ENCODE data around the genes SP9 and CHN1.

DNA sequence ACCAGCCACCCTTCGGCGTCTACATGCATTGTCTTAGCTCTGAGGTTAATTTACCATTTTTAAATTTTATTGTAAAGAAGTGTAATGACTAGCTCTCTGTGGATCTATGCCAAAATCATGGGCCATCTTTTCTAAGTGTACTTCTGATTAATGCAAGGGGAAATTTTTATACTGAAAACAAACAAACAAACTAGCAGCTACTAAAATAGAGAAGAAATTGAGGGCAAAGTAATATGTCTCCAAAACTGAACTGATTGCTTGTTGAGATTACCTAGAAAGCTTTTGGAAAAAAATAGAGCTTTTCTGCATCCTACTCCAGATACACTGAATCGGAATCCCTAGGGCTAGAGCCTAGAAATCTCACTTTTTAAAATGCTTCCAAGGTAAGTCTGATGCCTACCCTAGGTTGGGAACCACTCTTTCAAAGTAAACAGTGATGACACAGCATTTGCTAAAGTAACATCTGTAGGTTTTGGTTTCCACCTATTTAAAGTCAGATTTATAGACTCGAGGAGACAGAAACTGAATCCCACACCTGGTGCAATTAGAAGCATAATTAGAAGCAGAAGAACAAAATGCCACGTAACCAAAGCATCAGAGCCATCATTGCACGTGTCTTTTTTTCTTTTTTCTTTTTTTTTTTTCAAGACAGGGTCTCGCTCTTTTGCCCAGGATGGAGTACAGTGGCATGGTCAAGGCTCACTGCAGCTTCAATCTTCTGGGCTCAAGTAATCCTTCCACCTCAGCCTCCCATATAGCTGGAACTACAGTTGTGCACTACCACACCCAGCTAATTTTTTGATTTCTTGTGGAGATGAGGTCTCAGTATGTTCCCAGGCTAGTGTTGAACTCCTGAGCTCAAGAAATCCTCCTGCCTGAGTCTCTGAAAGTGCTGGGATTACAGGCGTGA, 40.8 kb downstream of the PDK1 start:
- RRBS: no CpG with 5 or more reads among the region's 8 CpGs

- RRBS: no CpG with 5 or more reads among the region's 6 CpGs
Measured at GRCh38 chr2:172783052-172783503, 47.4 kb downstream of the RAPGEF4 start.

DNA sequence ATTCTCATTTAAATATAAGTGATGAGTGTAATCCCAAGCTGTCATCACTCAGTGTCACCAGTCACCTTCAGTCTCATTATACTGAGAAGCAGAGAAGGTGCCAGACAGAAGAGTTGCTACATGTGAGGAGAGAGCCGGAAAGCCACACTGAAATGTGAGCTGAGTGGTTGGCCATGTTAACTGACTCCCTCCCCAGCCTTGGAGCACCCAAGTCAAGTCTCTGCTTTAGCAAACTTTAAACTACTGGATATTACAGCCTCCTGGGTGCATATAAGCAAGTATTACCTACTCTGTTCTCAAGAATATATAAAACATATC, 75.9 kb upstream of the MAP3K20 start:
- RRBS: no CpG with 5 or more reads among the region's 1 CpG

DNA sequence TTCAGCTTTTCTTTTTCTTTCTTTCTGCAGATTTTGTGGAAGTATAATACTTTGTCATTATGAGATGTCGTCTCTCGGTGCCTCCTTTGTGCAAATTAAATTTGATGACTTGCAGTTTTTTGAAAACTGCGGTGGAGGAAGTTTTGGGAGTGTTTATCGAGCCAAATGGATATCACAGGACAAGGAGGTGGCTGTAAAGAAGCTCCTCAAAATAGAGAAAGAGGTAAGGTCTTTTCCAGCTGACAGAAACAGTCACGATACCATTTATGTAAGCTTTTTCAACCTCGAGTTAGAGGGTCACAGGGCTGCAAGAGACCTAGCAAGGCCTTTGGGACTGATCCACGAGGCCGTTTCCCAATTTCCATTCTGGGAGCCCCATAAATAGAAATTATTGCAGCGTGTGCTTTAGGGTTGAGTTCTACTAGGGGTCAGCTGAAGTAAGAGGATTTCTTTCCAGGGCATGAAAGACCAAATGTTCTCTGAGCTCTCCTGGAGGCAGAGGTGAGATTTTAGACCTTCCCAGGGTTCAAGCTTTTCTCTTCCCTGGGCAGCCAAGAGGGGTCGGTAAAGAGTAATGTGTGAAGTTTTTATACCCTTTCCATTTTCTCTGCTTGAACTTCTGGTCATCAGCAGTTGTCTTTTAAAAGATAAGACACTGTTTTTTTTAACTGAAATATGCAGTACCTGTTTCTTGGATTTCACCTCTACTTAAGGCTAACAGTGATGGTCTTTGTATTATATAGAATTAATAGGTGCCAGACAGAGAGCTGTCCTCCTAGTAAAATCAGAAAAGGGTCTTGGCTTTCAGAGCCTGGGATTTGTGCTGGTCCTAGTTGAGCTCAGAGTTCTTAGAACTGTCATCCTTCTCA, 15.6 kb downstream of the MAP3K20 start:
- RRBS: no CpG with 5 or more reads among the region's 10 CpGs

- RRBS: no CpG with 5 or more reads among the region's 5 CpGs
Measured at GRCh38 chr2:173191575-173192063, 116.0 kb downstream of the MAP3K20 start.

DNA sequence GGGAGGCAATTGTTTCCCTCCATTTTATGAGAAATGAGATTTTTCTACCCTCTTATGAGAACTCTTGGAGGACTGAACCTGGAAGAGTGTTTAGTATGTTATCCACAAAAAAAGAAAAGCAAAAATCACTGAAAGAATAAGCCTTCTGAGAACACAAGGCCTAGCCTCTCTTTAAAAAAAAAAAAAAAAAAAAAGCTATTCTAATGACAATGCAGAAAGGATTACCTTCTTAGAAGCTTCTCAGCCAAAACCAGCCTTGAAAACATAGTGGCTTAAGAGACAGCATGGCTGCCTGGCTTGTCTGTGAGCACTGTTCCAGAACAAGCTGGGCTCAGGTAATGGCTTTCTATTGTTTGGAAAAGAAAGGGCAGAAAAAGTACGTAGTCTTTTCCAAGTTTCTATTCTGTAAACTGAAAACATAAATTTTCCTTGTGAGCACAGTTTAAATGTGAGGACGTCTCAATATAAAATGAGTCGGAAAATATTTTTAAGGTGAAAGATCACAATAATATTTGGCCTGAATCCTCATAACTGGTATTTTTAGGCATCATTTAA, 119.4 kb downstream of the MAP3K20 start:
- RRBS: no CpG with 5 or more reads among the region's 3 CpGs

GRCh38 chr2:173210502-173210854, 134.8 kb downstream of the MAP3K20 start:
- RRBS: no CpG with 5 or more reads among the region's 6 CpGs

DNA sequence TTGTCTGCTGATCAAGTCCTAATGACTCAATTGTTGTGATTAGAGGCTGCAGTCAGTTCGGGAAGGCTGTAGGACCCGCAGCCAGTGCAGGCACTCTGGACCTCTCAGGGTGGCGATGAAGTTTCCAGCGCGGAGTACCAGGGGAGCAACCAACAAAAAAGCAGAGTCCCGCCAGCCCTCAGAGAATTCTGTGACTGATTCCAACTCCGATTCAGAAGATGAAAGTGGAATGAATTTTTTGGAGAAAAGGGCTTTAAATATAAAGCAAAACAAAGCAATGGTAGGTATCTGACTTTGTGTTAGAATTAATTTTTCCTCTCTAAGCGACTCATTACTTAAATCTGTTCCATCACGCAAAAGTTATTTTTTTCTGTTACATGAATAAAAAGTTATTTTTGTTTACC, 8.5 kb downstream of the CDCA7 start:
- RRBS: no CpG with 5 or more reads among the region's 9 CpGs

- RRBS: under 1% methylated on average over 19 of the region's 112 CpGs
Measured at GRCh38 chr2:173963800-173964822, 1.1 kb downstream of the SP3 start.

DNA sequence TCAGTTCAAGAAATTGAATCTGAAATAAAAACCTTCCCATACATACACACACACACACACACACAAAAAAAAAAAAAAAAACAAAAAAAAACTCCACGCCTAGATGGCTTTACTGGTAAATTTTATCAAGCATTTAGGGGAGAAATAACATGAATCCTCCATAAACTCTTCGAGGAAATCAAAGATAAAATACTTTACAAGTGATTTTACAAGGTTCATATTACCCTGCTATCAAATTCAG, 74.4 kb downstream of the OLA1 start:
- RRBS: no CpG with 5 or more reads among the region's 2 CpGs

DNA sequence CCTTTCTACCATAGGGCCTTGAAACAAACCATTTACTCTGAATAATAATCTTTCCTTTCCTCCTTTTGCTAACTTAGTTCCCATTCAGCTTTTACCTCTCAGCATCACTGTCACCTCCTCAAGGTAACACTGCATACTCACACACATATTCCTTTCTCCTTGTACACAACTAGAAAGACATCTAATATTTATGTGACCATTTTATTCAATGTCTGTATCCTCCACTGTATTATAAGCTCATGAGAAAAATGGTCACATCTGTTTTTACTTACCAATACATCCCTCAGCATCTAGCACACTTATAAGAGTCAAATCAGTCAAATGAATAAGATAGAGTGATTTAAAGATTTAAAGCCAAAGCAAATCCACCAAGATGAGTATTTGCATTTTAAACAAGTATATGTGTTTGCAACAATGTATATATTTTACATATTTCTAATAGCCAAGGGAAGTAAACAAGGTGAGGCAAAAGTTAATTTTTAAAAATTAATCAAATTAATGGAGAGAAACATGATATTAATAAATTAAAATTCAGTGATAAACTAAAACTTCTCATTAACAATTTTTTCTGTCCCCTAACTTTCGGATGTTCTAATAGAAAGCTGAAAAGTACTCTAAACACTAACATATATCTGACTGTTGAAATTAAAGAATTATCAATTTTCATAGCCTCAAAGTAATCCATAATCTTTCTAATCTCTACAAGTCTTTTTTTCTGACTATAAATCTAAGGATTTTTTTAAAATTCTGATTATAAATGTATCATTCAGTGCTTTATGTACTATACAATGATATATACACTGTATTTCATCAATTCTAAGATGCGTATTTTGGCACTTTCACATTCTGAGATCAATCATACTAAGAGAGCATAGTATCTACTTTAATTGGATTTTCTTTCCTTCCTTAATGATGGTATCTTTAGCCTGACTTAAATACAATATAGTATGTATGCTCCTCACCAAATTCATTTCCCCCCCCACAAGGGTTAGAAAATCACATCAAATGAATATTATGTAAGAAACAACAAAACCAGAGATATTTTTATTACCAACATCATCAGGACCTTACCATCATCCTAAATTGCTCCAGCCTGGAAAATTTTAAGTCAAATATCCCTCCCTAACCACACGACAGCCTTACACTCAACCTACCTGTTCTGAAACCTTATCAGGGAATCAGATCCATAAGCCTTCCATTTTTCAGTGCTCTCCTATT, 27.6 kb downstream of the OLA1 start:
- RRBS: no CpG with 5 or more reads among the region's 3 CpGs

DNA sequence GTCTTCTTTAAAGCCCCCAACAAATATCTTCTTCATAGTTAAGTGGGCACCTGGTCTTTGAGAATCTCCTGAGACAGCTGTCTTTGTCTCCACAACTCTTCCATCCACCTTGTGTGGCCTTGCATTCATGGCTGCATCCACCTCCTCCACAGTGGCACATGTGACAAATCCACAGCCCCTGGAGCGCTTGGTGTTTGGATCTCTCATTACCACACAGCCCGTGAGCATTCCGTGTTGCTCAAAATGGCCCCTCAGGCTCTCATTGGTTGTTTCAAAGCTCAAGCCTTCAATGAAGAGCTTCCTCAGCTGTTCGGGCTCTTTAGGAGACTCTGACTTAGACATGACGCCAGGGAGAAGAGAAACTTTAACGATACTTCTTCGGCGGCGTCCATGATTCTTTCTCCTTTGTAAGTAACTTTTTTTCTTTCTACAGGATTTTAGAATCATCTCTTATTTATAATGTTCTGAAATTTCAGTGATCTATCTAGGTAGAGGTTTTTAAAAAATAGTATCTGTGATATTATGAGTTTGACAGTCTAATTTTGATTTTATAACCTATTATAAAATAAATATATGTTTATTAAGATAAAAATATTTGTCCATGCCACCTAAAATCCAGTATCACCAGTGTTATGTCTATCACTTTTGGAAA, 24.0 kb upstream of the SP9 start:
- RRBS: no CpG with 5 or more reads among the region's 9 CpGs

DNA sequence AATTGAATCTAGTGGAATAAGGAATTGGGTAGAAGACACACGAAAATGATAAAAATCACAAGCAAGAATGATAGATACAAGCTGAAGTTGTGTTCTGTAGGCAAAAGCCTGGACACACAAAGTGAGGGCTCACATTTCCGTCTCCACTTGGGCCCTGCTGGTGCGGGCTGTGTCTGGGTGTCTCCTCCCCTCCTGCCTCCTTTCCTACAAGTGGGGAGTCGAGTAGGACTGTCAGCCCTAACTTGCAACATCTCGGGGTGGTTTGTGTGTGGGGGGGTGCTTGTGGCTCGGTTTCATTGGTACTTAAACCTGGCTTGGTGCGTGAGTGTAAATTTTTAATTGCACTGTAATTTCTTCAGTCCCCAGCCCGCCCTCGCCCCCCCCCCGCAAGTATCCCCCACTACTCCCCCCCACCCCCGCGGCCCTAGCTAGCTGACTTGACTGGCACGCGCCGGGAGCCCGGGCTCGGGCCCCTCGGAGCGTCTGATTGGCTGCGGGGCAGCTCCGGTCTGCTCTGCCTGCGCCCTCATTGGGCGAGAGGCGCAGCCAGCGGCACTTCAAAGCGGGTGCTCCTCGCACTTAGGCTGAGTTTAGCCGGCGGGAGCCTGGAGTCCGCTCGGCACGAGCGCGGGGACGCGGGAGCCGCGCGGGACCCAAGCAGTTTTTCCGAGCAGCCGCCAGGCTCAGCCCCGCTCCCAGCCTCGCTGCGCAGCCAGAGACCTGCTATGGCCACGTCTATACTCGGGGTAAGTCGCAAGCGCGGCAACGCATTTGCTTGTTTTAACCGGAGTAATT, at the start of gene SP9:
Gene SP9 (plus strand): TSS at position 587 of the 795 bp plus-strand sequence.
- RRBS: 32% methylated on average over 6 of the region's 51 CpGs

GRCh38 chr2:174336227-174337201, 1.8 kb downstream of the SP9 start:
- RRBS: 3% methylated on average over 30 of the region's 120 CpGs

GRCh38 chr2:174595887-174596243, 1.7 kb downstream of the WIPF1 start:
- RRBS: no CpG with 5 or more reads among the region's 2 CpGs

DNA sequence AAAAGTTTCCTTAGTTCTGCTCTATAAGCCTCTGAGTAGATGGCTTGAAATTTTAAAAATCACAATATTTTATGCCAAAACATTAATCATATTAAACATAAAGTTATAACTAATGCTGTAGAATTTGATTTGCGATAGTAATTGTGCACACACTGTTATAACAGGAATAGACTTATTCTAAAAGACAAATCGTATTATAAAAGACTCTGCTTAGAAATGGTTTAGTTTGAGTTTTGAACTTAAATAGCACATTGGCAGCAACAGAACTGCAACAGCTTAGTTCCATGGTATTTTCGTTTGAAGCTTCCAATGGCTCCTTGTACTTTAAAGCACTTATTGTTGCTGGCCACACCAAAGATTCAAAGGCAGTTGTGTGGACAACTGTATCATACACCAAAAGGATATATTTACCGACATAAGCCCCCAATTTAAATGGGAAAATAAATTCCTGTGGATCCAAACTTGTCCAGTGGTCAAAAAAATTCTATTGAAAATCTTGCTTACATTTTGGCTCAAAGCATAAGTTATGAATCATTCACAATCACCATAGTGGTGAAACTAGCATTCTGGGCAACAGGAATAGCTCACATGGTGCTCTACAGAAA, 612 bp downstream of the WIPF1 start:
- RRBS: no CpG with 5 or more reads among the region's 4 CpGs

DNA sequence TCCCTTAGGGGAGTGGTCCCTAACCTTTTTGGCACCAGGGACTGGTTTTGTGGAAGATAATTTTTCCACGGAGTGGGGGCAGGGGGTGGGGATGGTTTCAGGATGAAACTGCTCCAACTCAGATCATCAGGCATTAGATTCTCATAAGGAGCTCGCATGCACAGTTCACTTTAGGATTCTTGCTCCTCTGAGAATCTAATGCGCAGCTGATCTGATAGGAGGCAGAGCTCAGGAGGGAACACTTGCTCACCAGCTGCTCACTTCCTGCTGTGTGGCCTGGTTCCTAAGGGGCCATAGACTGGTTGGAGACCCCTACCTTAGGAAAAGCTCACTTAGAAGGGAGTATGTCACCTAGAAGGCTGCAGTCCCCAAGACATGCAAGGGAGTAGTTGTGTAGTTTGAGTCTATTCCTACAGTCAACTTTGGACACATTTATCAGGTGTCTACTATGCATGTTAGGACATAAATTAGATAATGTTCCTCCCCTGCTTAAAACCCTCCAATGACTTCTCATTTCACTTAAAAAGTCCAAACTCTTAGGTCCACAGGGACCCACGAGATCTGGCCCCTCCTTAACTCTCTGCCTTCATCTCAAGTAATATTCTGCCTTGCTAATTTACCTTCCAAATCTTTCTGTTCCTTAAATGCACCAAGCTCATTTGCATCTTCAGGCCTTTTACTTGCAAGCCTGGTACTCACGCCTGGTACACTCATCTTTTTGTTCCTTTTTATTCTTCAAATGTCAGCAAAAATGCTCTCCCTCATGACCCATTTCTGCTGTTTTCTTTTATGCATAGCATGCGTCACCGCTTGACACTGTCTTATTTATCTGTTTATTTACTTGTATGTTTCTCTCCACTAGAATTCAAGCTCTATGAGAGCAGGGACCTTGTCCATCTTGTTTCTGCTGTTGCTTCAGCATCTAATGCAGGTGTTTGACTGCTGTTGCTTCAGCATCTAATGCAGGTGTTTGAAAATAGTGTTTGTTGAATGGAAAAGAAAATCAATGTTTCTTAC, 2.6 kb upstream of the WIPF1 start:
- RRBS: no CpG with 5 or more reads among the region's 7 CpGs

GRCh38 chr2:174901046-174901494, 104.1 kb downstream of the CHN1 start:
- RRBS: 51% methylated on average over 2 of the region's 5 CpGs

GRCh38 chr2:175004848-175006067, at the start of gene CHN1:
Gene CHN1 (minus strand): TSS chr2:175005381.
- RRBS: under 1% methylated on average over 33 of the region's 108 CpGs

- RRBS: no CpG with 5 or more reads among the region's 5 CpGs
Measured at GRCh38 chr2:175929772-175930252, 72.3 kb downstream of the LNPK start.